Karpas-422 (cell line): ENCODE results near the genes NT5C and SLC25A19.

GRCh38 chr17:74415909-74416375 is 15.9 kb upstream of the GPRC5C start:
- PRO-cap: no peak
- RAMPAGE, long total RNA: no peak

DNA sequence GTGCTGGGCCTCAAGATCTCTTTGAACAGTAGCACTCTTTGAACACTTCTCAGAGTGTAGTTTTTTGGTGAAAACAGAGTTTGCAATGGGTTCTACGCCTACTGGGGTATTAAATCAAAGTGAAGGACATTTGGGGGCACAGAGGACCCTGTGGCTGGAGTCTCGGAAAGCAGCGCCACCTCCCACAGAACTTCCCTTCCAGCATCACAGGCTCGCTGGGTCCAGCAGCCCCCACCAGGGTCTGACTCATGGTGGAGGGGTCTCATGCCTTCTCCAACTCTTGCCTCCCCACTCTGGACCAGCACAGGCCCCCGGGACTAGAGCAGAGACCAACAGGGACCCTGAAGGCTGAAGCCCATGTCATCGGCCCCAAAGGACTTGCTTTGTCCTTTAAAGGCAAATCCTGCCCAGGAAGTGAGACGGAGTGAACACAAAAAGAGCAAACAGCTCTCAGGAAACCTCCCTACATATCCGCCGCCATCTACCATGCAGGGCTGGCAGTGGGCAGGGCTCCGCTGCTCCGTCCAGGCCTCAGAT is 2.3 kb upstream of the GPRC5C start:
- PRO-cap: no peak
- RAMPAGE, long total RNA: no peak

DNA sequence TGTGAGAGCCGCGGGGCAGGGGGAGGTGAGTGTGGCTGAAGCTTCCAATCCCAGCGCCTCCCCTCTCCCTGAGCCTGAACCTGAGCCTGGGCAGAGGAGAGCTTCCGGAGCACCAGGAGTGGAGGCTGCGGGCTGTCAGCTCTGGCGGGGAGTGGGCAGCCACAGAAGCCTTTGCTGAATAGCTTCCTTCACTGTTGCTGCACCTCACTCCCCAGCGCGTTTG is 12.6 kb downstream of the GPRC5C start:
- PRO-cap: no peak
- RAMPAGE, long total RNA: no peak

GRCh38 chr17:74447820-74448194 is 15.9 kb downstream of the GPRC5C start:
- PRO-cap: no peak
- RAMPAGE, long total RNA: no peak

DNA sequence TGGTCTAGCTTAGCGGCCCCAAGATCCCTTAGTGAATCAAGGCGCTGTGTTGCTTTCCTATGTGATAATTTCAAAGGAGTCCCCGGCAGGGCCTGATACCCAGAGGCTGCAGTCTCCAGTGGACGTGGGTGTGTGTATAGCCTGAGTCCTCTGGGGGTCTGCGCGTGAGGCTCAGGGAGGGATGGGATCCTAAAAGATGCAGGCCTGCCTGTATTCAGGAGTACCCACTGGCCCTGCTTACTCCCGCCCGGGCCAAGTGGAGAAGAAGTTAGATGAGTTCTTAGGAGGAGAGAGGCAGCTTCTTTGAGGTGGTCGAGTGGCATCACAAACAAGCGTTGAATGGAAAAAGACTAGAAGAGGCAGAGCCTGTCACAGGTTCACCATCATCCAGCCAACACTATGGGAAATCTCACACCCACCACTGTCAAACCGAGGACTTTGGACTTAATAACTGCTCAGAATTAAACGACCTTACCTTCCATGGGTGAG is 15.2 kb upstream of the CD300A start:
- PRO-cap: no peak
- RAMPAGE, long total RNA: no peak

DNA sequence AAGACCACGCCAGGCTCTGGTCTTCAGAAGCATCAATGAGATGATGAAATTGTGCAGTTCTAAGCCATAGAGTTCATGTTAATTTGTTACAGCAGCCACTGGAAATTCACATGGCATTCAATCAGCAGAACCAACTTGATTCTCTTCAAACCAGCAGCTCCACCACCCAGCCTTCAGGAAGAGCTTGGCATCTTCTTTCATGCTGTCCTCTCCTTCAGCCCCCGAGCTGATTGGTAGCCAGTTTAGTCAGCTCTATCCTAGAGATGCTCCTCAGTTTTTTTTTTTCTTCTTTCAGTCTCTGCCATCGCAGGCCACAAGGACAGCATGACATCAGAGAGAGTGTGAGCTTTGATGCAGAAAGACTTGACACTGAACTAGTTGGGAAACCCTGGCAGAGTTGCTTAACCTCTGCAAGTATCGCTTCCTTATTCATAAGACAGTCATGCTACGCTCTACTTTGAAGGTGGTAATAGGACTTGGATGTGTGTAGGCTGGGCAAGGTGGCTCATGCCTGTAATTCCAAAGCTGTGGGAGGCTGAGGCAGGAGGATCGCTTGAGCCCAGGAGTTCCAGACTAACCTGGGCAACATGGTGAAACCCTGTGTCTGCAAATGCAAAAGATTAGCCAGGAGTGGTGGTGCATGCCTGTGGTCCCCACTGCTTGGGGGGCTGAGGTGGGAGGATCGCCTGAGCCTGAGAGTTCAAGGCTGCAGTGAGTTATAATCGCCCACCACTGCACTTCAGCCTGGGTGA is 2.7 kb downstream of the CD300LB start:
- PRO-cap: no peak
- RAMPAGE, long total RNA: no peak

DNA sequence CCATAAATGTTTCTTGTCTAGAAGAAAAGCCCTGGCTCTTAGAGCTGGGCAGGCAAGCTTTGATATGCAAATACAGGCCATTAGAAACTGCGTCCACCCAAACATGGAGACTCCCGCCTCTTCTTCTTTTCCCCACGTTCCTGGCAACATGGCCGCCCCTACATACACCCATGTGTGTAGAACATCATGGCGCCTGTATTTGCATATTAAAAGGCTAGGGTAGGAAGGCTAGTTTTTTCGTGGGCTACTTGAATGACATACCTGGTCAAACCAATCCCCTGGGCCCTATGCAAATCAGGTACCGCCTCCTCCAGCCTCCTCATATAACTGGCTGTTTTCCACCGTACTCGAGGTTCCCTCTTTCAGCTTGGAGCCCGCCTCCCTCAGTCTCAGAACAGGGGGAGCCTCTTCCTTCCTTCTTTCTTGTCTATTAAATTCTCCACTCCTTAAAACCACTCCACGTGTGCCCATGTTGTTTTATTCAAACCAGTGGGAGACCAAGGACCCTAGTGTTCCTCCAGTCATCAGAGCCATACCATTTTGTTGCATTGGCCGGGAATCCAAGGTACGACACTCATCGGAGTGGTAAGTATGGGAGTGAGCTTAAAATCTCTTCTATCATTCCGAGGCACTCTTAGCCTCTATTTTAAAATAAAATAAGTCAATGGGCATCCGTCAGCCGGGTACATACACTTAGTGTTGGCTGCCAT is 937 bp upstream of the CD300LB start:
- PRO-cap: no peak
- RAMPAGE, long total RNA: no peak

DNA sequence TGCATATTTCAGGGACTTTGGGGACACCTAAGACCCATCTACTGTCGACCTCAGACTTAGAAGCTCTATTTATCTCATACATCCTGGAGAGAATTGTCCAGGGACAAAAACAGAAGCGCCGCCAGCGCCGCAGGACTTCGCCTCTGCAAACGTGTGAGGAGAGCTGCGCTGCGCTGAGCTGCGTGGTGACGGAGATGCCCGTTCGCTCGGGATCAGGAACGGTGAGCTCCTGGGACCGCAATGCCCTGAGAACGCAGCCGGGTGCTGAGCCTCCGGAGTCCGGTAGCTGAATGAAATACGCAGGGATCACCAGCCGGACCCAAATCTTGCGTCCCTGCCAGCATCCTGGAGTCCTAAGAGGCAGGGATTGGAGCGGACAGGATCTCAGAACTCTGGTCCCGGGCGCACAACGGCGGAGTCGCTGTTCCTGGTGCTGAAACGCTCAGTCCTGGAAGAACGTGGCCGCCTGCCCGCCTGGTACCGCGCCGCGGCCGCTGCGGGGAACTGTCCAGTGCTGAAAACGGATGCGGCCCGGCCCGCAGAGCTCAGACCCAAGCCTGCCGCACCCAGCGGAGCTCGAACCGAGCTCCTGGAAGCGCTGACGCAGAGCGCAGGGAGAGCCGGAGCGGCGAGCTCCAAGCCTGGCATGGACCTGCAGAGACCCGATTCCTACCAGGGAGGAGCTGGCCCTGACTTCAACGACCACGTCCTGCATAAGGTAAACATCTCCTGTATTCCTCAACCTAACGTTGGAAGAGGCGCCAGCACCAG is 41.6 kb downstream of the CD300LF start:
- PRO-cap: no peak
- RAMPAGE, long total RNA: no peak

GRCh38 chr17:74737418-74738758 is 832 bp downstream of the RAB37 start:
- PRO-cap: no peak
- RAMPAGE, long total RNA: no peak

GRCh38 chr17:74812612-74813518 is 36.6 kb downstream of the TMEM104 start:
- PRO-cap: no peak
- RAMPAGE, long total RNA: no peak

- PRO-cap: no peak
- RAMPAGE, long total RNA: no peak
Observed at GRCh38 chr17:74859496-74859774, 250 bp downstream of the GRIN2C start.

GRCh38 chr17:74883082-74883837 is 10.2 kb downstream of the FADS6 start:
- PRO-cap: no peak
- RAMPAGE, long total RNA: no peak

DNA sequence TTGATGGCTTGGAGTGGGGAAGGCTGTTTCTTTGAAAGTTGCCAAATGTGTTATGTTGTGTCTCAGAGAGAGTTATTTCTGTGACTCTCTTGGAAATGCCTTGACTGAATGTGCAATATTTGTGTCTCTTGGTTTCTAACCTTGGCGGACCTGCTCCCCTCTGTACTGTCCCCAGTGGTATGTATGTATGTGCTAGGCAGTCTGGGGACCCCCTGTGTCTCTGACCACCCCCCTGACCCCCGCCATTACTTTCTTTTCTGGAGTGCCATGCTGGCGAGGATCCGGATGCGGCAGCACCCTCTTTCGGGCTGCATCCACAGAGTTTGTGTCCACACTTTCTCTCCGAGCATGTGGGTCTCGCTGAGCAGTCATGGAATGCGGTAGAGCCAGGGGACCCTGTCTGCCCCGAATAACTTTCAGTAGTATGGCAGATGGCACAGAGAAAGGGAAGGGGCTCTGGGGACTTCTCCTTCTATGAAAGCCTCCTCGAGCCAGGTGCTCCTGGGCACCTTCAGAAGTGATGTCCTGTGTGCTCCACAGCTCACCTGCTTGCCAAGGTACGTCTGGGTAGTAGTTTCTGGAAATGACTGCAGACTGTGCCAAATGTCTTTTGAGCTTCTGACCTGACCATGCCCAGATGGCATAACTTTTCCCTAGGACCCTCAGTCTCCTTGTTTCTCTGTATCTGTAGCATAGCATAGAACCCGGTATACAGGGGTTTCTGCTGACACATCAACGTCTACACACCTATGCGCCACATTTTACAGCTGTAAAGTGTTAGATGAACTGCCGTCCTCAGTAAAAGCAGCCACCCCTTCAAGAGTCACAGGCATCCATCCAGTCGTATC is 17.1 kb downstream of the KCTD2 start:
- PRO-cap: no peak
- RAMPAGE, long total RNA: no peak

DNA sequence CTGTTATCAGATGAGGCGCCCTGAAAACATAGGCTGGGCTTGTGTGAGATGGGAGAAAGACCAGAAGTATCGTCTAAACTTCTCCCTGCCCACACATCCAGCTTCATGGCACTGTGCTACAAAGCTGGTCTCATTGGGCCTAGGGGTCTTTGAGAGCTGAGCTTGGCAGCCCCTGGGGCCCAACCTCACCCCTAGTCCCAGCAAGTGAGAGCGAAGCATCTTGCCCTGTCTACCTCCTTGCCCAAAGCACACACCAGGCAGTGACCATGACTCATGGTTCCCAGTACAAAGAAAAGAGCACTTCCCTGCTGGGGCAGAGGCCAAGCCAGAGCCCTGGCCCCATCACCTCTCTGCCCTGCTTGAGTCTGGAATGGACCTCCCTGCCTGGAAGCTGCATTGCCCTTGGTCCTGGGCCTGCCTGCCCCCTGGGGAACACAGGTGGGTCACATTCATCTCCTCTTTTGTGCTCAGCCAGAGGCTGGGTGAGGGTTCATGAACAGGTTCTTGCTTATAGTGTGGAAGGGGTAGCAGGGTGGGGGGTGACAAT is 1.2 kb downstream of the SLC16A5 start:
- PRO-cap: no peak
- RAMPAGE, long total RNA: no peak

GRCh38 chr17:75131653-75132030 is at the start of gene NT5C:
TSS of gene NT5C (minus strand) at chr17:75131742.
- PRO-cap: bidirectional peak, plus-strand start at chr17:75131877, minus-strand start at chr17:75131708
- RAMPAGE, long total RNA: no peak

DNA sequence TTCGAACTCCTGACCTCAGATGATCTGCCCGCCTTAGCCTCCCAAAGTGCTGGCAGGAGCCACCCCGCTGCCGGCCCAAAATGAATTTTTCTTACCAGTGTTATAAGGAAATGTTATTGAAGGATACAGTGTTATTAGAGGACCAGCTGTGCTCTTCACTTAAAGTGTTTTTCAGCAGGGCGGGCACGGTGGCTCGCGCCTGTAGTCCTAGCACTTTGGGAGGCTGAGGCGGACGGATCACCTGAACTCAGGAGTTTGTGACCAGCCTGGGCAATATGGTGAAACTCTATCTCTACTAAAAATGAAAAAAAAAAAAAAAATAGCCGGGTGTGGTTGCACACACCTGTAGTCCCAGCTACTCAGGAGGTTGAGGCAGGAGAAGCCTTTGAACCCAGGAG is 2.5 kb downstream of the NUP85 start:
- PRO-cap: no peak
- RAMPAGE, long total RNA: no peak

DNA sequence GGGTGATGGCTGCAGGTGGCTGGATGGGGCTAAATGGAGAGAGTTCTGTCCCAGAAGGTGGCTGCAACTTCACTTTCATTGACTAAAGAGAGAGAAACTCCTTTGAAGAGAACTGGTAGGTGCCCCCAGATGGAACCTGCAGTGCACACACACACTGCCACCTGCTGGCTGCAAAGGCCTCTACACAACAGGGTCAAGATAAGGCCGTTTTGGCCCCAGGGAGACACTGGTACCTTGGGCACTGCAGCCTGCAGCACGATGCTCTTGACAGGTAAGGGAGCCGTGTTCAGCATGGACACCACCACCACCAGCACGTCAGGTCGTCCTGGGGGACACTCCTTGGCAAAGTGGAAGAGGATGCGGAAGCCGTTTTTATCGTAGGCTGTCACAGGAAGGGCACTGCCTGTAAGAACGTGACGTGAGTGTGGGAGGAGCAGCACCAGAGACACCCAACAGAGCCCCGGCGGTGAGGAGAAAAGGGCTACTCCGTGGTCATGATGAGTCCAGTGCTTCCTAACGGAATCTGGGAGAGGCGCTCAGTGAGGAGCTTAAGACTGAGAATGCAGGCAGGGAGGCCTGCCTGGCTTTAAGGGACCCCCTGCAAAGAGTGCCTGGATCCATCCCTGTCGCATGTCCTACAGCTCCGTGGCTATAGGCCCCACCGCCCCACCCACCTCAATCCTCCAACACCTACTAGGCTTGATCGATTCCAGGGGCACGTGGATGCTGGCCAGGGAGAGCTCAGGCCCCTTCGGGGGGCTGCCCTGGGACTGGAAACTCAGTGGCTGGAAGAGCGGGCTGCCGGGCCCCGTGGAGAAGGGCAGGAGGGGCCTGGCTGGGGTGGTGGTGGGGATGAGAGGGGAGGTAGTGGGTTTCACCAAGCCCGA is 22.5 kb downstream of the GGA3 start:
- PRO-cap: no peak
- RAMPAGE, long total RNA: no peak

DNA sequence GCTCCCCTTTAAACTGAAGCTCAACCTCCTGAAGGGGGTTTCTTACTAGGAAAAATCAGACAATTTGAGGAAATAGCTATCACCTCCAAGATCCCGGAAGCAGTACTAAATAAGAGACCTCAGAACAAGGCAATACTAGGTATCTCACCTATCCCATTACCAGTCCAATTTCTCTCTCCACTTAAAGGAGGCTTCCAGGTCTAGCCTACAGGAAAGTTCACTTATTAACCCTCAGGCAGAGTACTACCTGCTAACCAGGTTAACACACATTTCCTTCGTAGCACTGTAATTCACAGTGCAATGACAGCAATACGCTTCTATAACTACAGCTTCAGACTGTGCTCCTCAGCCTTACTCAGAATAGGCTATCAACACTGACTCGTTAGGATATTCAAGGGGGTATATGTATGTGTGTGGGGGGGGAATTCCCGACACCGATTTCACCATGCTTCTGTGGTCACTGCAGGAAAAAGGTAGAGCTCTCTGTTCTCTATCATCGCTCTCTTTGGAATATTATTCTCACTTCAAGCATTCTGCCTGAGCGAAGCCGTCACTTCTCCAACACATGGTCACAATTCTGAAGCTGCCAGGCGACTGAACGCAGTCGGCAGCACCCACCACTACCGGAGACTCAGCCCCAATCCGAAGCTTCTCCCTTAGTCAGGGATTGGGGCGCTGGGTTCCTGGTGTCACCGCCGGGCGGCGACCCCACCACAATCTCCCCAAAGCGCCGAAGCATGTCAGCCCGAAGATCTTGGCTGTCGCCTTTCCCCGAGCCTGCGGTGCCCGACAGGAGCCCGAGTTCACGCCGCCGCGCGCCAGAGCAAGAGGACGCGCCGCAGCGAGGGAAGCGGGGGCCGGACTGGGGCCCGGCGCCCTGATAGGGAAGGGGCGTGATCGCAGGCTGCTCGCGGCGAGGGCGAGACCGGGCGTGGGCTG is 628 bp downstream of the GGA3 start:
- PRO-cap: unidirectional peak, plus-strand start at position 862 of the sequence
- RAMPAGE, long total RNA: no peak

- PRO-cap: no peak
- RAMPAGE, long total RNA: no peak
Observed at GRCh38 chr17:75266545-75267192, 4.4 kb downstream of the MIF4GD start.

DNA sequence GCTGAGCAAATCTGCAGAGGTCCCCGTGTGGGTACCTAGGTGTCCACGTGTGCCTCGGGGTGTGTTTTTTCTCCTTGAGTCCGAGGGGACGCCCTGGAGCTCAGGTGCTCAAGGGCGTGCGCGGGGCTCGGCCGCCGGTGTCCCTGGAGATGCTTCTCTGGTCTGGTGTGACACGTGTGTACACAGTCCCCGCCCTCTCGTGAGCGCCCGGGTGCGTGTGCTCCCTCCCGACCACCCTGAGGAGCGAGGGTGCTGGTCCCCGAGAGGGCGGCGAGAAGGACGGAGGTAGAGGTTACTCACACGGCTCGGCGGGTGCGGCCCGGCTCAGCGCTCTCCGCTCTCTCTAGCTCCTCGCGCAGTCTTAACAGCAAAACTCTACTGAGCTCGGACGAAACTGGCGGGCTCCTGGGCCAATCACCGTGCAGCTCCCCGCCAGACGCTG is at the start of gene SLC25A19:
Gene SLC25A19, minus strand, starts transcription at position 380 of the 442 bp plus-strand sequence.
- PRO-cap: unidirectional peak, minus-strand start at position 151 of the sequence; bidirectional peak, plus-strand start outside the sequence, minus-strand start at position 326 of the sequence
- RAMPAGE, long total RNA: no peak